H4 (cell line): ENCODE measurements around the gene PAM.

DNA sequence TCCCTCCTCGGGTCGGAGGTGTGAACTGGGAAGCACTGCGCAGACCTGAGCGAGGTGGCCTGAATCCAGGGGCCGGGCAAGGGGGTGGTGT, 739 bp upstream of the PAM start:
- RAMPAGE, long total RNA = no peak

DNA sequence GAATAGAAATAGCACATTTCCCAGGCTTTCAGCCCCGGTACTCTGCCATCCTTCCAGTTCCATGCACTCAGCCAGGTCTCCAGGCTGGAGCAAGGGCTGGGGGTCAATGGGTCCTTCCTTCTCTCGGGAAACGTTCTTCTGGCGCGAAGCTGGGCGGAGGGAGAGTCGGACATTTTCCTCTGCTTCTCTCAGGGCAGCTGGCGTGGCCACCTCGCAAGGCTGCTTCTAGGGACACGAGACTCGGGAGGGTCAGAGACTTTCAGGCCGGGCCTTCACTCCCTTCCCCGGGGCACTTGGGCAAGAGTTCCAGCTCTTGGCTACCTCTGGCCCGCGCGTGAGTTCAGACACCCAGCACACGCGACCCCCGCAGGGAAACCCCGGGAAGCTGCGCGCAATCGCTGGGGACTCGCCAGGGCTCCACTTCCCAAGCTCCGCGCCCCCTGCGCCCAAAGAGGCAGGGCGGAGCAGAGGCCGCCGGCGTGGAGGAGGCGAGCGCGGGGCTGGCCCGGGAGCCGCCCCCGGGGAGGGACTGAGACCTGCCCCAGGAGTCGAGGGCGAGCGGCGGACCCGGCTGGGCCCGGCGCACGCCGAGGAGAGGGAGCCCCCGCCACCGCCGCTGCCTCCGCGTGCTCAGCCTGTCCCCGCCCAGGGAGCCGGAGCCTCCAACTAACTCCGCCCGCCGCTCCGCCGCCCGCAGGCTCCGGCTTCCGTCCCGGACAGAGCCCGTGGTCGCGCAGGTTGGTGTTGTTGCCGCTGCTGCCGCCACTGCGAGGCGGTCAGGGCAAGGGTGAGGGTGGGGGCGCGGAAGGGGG, at the start of gene PAM:
TSS of gene PAM (plus strand) at position 694 of the 812 bp plus-strand sequence.
- RAMPAGE, long total RNA = no peak

- RAMPAGE, long total RNA = no peak
These were observed 991 bp downstream of the PAM start for GRCh38 chr5:102755898-102756693.

- RAMPAGE, long total RNA = no peak
These were observed 47.6 kb downstream of the PAM start for GRCh38 chr5:102802591-102803233.

- RAMPAGE, long total RNA = no peak
These were observed 52.7 kb downstream of the PAM start for GRCh38 chr5:102807656-102808298.

DNA sequence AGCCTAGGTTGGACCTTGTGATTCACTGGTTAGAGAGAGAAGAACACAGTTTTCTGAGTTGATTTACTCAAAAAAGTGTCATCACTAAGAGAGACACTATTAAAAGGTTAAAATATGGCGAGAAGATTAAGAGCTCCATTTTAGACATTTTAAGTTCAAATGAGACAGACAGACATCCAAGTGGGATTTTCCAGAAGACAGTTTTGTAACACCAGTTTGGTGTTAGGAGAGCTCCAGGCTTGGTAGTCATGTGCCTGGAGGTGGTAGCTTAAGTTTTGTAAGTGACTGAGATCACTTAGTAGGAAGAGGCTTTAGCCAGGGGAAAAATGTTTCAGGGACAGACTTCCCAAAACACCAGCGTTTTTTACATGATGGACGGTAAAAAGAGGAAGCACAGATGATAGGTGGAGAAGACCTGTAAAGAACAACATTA, 150.3 kb downstream of the GIN1 start:
- RAMPAGE, long total RNA = no peak

DNA sequence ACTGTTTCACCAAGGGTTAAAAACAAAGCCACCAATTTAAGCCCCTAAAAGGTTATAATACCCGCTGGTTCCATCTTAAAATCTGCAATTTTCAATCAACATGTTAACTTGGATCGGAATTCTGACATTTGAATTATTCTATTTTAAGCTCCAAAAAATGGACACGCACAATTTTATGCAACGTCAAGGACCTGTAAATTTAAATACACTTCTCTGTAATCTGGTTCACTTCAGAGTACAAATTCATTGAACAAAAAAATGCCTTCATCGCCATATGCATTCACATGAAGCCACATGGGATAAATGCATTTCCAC, 806 bp downstream of the GIN1 start:
- RAMPAGE, long total RNA = no peak

DNA sequence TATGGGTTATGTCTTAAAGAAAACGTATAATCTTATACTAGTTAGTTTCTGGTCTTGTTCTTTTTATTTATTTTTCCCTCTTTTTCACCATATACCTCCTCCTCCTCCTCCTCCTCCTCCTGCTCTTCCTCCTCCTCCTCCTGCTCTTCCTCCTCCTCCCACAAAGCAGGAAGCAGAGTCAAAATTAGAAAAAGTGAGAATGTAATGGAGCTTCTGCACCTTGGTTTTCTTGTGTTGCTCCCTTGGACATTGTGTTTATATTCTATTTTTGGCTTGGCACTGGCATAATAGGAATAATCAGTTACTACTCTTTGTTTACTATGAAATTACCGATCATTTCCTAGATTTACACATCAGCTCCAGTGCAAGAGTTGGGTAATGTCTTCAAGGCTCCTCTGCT, 4.5 kb downstream of the MACIR start:
- RAMPAGE, long total RNA = no peak

GRCh38 chr5:107217659-107218426, 452.9 kb downstream of the EFNA5 start:
- RAMPAGE, long total RNA = no peak

- RAMPAGE, long total RNA = no peak
These were observed 281.5 kb downstream of the EFNA5 start for GRCh38 chr5:107389085-107389713.

GRCh38 chr5:107536657-107537479, 133.9 kb downstream of the EFNA5 start:
- RAMPAGE, long total RNA = no peak

DNA sequence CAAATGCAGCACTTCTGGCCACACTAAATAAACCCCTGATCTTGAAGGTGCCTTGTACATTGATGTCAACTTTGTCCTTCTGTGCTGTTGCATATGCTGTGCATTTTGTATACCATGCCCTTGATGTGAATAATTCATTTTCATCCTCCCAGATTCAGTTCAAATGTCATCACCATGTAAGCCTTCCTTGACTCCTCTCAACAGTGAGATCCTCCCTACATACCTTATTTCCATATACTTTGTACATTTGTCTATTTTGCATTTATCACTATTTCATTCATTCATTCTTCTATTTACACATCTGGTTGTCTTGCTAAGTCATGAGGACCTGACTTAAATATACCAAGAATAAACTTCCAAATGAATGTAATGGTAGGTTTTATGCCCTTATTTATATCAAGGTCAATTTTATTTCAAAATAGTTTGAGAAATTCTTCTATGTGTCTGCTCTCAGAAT, 273.2 kb upstream of the EFNA5 start:
- RAMPAGE, long total RNA = no peak

- RAMPAGE, long total RNA = no peak
These were observed 342.8 kb upstream of the EFNA5 start for GRCh38 chr5:108013483-108014048.

DNA sequence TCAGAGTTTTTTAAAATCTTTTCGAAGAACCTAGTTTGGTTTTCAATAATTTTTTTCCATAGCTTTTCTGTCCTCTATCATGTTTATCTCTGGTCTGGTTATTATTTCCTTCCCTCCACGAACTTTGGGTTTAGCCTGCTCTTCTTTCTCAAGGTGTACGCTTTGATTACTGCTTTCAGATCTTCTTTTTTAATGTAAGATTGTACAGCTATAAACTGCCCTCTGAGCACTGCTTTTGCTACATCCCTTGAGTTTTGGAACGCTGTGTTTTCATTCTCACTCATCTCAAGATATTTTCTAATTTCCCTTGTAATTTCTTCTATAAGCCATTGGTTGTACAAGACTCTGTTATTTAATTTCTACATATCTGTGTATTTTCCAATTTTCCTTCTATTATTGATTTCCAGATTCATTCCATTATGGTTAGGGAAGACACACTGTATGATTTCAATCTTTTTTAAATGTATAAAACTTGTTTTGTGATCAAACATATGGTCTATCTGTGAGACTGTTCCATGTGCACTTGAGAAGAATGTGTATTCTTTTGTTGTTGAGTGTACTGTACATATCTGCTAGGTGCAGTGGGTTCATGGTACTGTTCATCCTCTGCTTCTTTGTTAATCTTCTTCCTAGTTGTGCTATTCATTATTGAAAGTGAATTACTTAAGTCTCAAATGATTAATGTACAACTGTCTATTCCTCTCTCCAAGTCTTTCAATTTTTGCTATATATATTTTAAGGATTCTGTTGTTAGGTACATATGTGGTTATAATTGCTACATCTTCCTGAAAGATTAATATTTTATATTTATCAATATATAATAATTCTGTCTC, 22.5 kb downstream of the FBXL17 start:
- RAMPAGE, long total RNA = no peak

DNA sequence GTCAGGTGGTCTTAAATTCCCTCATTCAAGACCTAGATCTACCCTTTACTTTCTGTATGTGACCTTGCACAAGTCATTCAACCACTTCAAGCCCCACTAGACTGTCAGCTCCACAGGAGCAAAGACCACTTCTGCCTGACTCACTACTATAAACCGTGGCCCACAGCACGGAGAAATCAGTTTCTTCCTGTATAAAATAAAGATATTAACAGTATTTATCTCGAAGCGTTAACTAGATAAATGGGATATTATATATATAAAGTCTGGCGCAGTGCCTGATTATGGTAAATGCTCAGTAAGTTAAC, 2.0 kb downstream of the FBXL17 start:
- RAMPAGE, long total RNA = no peak

DNA sequence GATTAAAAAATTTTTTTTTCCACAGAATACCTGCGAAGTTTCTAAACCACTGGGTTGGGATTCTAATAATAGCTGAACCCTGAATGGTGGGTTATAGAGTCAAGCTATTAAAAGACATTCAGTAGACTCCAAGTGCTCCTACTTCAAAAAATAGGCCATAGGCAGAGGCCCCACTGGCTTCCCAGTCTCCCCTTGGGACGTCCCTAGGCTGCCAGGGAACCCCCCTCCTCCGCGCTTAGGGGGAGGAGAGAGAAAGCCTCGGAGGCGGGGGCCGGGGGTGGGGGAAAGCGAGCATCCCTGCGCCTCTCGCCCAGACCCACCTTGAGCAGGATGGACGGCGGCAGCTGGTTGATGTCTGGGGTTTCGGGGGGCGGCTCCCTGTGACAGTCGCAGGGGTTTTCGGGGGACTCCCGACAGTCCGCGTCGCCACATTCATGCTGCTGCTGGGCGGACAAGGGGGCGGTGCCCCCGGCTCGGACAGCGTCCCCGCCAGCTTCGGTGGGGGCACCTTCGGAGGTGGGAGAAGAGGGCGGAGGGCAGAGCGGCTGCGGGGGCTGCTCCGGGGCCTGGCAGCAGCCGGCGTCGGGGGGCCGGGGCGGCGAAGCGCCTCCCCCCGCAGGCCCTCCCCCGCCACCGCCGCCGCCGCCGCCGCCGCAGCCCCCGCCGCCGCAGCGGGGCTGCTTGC, 1.4 kb downstream of the FBXL17 start:
- RAMPAGE, long total RNA = no peak

DNA sequence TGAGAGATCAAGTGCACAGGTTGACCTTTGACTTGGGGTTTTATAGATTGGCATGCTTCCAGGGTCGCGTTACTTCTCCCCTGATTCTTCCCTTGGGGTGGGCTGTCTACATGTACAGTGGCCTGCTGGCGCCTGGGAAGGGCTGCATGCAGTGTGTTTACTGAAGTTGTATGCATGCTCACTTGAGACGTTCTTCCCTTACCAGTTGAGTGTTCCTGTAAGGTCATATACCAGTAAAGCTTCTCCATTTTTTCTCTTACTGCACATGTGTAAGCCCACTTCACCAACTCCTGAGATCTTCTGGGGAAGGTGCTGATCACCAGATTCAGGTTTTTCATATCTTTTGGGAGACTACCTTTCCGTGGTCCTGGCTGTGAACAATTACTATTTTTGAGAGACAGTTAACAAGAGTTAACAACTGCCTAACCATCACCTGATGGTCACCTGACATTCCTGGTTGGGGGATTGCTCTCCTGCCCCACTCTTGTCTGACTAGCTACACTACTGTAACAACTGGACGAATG, 126.9 kb upstream of the FER start:
- RAMPAGE, long total RNA = no peak

DNA sequence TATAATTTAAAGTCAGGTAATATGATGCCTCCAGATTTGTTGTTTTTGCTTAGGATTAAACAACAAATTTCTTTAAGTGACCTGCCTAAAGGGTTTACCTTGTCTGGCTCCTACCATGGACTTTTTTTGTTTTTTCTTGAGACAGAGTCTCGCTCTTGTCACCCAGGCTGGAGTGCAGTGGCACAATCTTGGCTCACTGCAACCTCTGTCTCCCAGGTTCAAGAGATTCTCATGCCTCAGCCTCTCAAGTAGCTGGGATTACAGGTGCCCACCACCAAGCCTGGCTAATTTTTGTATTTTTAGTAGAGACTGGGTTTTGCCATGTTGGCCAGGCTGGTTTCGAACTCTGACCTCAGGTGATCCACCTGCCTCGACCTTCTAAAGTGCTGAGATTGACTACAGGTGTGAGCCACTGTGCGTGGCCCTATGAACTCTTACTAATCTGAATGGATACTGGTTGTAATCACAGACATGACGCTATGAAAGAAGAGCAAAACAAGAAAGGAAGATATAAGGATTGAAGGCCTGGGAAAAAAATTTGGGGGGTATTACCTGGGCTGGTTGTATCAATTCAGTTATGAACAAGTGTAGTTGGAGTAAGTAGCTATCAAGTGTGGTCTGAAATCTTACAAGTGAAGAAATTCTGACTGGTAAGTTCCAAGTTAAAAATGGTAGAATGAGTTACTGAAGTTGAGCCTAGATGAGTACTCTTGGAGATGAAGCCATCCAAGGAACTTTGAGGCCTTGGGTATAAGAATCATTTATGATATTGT, 164.7 kb downstream of the FER start:
- RAMPAGE, long total RNA = no peak

- RAMPAGE, long total RNA = no peak
These were observed 186.3 kb downstream of the PJA2 start for GRCh38 chr5:109223526-109223899.

DNA sequence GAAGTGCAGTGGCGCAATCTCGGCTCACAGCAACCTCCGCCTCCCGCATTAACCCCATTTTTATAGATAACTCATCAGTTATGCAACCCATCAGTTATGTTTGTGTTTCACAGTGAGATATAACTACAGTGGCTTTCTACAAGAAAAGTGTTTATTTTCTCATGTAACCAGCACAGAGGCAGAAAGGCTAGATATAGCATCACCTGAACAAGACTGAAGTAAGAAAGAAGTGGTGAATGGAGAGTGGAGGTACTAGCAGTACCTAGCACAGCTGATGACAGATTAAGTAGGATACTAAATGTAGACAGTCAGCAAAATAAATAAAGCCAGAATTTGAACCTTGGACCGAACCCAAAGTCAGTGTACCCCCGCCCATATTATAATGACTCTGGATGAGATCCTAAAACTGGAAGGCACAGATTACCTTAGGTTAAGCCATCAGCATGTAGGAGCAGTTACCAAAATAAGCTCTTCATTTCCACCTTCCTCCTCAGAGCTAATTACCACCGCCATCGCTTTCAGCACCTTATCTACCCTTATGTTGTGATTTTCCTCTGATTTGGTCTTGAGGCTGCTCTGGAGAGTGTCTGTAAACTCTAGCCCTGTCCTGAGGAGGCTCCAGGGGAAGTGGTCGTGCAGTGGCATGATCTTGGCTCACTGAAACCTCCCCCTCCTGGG, 91.0 kb downstream of the PJA2 start:
- RAMPAGE, long total RNA = no peak